ENCODE data around the genes OR10A2, SYT9, OR5P2, TUB and SCUBE2.

GRCh38 chr11:6862907-6863351, at the start of gene OR10A2:
TSS of gene OR10A2 (plus strand) at chr11:6863057.
- PRO-cap, 2 experiments = no peak in any of the 2 experiments

DNA sequence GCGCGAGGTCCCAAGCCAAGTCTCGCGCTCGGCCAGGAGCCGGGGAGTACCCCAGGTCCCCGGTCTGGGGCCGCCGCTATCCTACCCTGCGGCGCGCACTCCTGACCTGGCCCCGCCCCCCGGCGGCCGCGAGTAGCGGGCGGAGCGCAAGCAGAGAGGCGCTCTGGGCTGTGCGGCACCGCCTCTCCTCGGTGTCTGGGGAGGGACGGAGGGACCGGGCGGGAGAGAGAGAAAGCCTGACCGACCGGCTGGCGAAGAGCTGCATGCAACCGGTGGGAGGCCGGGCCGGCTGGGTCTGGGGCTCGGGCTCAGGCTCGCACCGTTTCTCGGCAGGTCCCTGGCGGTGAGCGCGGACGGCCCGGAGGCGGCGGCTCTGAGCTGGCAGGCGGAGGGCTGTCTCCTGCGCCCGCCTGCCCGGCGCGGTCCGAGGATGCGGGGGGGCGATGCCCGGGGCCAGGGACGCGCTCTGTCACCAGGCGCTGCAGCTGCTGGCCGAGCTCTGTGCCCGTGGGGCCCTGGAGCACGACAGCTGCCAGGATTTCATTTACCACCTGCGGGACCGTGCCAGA, at the start of gene SYT9:
Gene SYT9, plus strand, starts transcription at position 161 of the 569 bp plus-strand sequence.
- PRO-cap, 2 experiments = no peak in any of the 2 experiments

DNA sequence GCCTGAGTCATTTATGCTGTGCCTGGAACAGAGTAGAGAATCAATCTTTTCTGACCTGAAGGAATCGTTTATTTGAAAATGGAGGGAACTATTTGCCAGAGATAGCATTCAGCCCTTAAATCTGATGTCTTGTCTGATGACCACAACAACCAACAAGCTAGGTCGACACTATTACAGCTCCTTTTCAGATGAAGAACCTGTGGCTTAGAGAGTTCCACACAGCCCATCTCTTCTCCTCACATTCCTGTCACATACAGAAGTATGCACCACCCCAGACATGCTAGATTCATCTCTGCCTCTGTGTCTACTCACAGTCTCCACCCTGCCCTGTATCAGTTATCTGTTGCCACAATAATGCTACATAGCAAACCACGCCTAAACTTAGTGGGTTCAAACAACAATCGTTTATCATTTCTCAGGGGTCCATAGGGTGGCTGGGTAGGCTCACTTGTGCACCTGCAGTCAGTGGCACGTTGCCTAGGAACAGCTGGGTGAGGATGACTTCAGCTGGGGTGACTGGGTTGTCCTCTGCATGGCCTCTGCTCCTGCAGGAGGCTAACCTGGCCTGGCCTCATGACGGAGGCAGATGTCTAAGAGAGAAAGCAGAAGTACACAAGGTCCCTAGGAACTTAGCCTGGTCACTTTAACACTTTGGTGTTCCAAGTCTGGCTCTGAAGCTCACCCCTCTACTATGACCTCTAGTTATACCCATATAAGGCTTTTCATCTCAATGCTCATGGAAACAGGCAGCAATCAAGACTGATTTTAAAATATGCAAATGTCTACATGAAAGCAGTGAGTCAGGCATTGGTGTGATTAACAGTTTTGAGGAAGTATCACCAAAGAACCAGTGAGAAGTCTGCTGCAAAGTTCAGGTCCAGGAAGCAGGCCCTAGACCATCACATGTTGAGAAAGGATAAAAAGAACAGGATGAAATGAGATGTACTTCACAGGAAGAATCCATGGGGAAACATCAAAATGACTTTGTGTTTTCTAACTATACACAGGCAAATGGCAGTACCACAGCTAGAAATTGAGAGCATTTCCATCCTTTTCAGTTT, 10.7 kb downstream of the OLFML1 start:
- PRO-cap, 2 experiments = no peak in any of the 2 experiments

- PRO-cap, 2 experiments = no peak in any of the 2 experiments
Observed at GRCh38 chr11:7515420-7516074, 1.7 kb downstream of the PPFIBP2 start.

DNA sequence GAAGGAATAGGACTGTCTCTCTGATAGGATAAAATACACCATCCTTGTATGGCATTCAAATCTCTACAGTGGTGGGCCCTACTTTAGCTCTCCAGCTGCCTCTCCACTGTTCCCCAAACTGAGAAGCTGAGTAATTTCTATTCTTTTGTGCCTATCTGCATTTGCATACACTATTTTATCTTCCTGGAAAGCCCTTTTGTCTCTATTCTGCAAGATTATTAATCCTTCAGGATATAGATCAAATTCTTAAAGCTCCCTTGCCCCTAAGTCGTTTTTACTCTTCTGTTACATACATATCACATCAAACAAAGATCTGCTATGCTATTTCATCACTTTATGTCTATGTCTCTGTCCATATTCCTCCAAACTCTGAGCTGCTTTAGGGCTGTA, 7.5 kb downstream of the PPFIBP2 start:
- PRO-cap, 2 experiments = no peak in any of the 2 experiments

DNA sequence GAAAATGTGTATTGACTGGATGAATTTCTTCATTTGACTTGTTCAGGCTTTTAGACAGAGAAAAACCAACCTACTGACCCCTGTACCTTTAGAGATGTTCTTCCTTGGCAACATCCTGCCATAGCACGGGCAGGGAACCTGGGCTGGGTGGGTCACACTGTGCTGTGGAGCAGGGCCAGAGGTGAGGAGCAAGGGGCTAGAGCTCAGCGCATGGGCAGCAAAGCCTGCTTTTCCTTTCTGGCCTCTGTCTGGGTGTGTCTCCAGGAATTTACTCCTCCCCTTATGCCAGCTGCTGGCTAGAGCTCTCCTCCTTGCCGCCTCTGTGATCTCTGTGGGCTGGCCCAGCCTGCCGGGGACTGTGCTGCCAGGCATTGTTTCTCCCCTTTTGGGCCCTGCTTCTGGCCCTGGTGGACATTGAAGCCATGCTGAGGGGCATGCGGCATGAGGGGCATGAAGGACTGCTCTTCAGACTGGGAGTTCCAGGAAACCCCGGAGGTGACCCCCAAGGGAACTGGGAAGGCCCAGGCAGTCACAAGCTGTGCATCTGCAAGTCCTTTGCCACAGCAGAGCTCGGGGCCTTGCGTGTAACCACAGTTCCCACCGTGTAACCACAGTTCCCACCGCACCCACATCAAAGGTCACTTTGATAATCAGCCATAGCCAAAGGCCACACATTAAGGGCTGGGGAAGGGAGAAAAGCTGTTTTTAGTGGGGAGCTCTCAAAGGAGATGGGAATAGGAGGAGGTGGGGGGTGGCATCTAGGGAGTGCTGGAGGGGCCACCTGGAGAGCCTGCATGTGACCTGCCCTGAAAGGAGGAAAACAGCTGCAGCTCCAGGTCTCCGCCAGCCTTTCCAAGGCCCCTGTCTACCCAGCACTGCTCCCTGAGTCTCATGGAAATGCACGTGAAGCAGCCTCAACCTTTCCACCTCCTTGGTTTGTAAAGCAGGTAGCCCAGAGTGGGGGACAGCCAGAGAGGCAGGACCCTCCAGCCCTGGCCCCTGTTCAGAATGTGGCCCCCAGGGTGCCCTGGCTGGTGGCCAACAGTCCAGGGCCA, 62.2 kb downstream of the PPFIBP2 start:
- PRO-cap, 2 experiments = no peak in any of the 2 experiments

DNA sequence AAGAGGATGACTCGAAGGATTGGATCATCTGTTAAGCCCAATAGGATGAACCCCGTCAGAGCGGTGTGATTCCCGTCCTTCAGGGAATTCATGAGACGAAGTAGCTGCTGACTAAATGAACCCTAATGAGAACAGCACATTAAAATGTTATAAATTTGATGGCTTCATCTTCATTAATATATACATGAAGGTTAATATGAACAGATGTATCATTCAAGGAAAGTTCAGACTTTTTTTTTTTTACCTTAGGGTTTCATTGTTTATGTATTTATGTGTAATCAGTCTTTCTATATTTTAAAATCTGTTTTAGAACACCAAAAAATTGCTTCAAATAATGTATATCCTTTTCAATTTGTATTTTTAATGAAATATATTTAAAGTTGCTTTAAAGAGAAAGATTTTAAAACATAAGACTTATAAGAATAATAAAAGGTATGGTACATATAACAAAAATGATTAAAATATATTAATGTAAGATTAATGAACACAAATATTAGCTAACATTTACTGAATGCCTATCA, at the start of gene OR5P2:
Gene OR5P2, minus strand, starts transcription at position 92 of the 521 bp plus-strand sequence.
- PRO-cap, 2 experiments = no peak in any of the 2 experiments

GRCh38 chr11:8066849-8067489, 14.0 kb upstream of the TUB start:
- PRO-cap, 2 experiments = no peak in any of the 2 experiments

- PRO-cap, 2 experiments = no peak in any of the 2 experiments
Observed at GRCh38 chr11:8080970-8082216, at the start of gene TUB. TSS of gene TUB (plus strand) at chr11:8081211.

DNA sequence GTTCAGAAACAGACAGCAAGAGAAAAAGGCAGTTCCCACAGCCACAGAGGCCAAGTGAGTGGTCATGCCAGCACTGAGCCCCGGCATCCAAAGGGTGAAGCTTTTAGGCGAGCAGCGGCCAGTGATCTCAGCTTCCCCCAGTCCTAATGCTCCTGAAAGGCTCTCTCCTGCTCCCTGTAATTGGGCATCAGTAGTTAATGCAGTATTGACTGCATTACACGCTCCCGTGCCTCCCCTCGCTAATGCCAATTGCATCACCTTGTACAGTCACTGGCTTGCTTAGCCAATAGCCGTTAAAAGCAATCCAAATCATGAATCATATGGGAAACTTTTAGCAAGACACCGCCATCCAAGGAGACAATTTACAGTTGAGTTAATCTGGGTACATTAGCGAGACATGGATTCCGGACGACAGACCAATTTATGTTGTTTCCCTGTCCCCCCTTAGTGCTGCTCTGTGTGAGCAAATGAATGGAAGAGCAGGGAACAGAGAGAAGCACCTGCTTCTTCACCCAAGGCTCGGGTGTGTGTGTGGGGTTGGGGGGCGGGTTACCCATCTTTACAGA, 4.8 kb downstream of the LMO1 start:
- PRO-cap, 2 experiments = no peak in any of the 2 experiments

- PRO-cap, 2 experiments = peak in 1 of 2 experiments; most common plus-strand start chr11:8268292 (in 1)
Observed at GRCh38 chr11:8268085-8268352, 4.3 kb upstream of the LMO1 start.

- PRO-cap, 2 experiments = no peak in any of the 2 experiments
Observed at GRCh38 chr11:8332155-8332644, 68.5 kb upstream of the LMO1 start.

DNA sequence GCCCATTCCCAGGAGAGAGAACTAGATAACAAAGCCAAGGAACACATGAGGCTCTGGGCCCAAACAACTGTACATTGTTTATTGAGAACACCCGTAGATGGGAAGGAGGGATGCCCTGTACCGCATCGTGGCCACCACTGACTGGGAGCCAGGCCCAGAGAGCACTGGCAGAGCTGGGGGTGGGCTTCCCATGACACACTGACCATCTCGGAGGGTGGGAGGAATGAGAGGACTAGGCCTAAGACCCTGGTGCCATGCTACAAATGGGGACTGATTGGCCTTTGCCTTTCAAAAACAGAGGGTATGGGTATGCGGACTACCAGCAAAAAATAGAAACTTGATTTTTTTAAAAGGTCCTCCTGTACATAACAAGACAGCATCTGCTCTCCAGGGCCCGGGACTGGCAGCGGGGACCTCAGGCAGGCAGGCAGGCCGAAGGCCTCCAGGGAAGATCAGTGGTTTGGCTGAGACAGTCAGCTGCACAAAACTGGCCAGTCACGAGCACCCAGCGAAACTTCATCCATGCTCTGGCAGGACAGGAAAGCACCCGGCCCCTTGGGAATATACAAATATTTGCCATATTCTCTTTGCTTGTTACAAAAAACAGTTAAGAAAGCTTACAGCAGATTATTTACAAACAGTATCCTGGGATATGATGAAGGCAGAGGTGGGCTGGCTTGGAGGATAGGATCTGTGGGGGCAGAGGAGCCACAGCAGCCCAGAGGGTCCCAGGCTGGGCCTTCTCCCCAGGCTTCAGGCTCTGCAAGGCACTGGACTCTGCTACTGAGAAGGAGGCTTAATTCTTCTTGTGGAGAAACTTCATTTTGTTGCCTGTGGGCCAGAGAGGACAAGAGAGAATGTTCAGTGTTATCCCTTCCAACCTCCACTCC, 11.0 kb downstream of the RPL27A start:
- PRO-cap, 2 experiments = no peak in any of the 2 experiments

- PRO-cap, 2 experiments = no peak in any of the 2 experiments
Observed at GRCh38 chr11:8774013-8774749, 36.3 kb downstream of the DENND2B start.

DNA sequence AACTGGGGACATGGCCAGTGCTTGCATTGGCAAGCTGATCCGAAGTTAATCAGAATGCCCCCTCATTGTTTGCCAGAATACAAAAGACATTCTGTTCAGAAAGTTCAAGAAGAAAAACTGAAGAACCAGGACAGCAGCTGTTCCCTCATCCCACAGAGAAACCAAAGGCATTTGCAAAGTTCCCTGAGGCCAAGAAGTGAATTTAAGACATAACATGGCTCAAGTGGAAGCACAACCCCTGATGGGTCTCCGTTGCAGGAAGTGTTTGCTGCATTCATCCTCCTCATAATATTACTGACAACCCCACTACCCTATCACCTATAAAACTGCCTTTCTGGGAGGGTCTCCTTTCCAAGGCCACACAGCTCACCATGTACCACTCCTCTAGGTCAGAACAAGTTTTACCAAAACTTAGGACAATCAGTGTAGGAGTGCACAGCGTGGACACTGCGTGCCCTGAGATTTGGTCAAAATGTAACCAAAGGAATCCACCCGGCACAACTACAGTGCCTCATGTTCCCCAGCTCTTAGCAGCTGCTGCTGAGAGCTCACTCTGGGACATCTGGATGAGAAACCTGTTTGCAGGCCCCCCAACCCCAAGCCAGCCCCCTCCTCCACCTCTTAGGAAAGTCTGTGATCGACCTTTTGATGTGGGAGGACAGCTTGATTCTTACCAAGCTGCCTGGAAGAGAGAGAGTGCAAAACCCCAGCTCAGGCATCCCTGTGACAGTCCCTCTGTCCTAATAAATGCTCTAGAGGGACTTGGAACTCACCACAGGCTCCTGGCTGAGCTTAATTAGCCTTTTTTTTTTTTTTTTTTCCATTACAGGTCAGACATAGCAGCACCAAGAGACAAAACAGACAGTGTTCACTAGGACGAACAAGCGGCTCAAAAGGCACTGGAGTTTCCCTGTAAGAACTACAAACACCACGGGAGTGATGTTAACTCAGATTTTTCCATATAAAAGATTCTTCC, 938 bp downstream of the DENND2B start:
- PRO-cap, 2 experiments = no peak in any of the 2 experiments

GRCh38 chr11:8826866-8827690, 16.6 kb upstream of the DENND2B start:
- PRO-cap, 2 experiments = no peak in any of the 2 experiments

- PRO-cap, 2 experiments = no peak in any of the 2 experiments
Observed at GRCh38 chr11:8863326-8863588, 47.7 kb upstream of the AKIP1 start.

DNA sequence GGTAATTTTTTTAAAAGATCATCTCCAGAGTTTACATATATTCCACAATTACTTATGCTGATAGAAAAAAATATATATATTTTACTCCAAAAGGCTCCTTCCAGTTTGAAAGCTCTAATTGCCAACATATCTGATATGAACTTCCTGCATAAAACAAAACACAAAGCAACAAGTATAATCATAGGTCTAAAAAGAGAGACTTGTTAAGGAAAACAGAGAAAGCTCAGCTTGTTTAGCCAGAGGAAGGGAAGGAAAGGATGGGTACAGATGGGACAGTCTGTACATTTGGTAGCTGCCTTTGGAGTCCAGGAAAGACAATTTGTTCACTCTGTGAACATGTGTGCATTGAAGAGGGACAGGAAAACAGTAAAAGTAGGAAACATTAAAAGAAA, 45.7 kb upstream of the AKIP1 start:
- PRO-cap, 2 experiments = no peak in any of the 2 experiments

GRCh38 chr11:8867059-8867400, 44.0 kb upstream of the AKIP1 start:
- PRO-cap, 2 experiments = no peak in any of the 2 experiments

DNA sequence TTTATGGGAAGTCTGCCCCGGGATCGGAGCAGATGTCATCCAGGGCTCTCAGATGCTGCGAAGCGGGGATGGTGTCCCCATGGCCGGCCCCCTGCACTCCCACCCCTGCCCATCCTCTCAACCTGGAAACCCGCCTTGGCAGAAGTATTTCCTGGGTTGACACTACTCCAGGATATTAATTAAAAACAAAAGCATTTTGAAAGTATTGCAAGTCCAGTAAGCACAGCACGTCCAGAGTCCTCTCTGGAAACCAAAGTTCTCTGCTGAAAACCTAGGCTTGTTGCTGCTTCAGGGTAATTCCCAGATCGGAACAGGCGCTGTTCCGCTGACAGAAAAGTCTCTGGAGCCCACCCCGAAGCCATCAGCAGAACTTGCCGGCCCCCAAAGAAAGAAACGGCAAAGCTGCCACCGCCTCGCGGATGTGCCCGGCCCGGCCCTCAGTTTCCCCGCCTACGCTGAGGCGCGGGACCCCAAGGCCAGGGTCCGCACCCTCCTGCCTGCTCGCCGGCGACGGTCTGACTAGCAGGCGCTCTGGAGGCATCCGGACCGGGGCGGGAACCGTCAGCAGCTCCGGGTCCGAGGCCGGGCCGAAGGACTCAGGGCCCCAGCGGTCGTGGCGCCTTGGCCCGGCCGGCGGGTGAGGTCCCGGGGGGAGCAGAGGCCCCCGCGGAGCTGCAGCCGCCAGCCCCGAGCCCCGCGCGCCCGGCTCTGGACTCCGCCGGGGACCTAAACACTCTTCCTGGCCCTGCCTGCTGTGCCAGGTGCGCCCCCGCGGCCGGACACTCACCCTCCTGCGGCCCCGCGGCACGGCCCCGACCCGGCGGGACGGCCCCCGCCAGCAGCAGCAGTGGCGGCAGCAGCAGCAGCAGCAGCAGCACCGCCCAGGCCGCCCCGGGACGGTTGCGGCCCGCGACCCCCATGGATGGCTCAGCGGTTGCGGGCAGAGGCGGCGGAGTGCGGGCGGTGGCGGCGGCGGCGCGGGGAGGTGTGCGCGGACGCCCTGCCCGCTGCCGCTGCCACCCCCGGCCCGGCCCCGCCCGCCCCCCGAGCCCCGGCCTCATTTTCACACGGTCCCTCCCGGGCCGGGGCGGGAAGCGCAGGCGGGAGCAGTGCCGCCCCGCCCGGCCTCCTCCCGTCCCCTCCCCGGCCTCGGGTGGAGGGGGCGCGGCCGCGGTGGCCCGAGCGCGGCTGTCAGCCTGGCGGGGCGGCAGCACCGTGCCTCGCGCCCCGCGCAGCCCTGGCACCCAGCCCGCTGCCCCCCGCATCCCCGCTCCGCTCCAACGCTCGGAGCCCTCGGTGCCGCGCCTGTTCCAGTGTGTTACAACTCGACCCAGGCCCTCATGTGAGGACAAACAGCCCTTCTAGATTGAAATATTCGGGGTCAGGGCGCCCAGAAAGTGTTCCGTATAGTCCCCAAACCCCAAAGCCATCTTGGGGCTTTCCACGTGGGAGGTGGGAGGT, at the start of gene SCUBE2:
Gene SCUBE2, minus strand, starts transcription at position 991 of the 1,461 bp plus-strand sequence.
- PRO-cap, 2 experiments = no peak in any of the 2 experiments

All from helper T cell (primary cell).